Bronchial epithelial cell (primary cell): ENCODE results near the genes SLC36A3 and SLC36A1.

GRCh38 chr5:151058763-151059300, 22.0 kb downstream of the TNIP1 start:
- RRBS, 2 experiments: no CpG with 5 or more reads among the region's 8 CpGs

GRCh38 chr5:151075655-151076367, 5.0 kb downstream of the TNIP1 start:
- RRBS, 2 experiments: no CpG with 5 or more reads among the region's 6 CpGs

- RRBS, 2 experiments: no CpG with 5 or more reads among the region's 6 CpGs
Observed at GRCh38 chr5:151094898-151095261, 14.0 kb upstream of the TNIP1 start.

DNA sequence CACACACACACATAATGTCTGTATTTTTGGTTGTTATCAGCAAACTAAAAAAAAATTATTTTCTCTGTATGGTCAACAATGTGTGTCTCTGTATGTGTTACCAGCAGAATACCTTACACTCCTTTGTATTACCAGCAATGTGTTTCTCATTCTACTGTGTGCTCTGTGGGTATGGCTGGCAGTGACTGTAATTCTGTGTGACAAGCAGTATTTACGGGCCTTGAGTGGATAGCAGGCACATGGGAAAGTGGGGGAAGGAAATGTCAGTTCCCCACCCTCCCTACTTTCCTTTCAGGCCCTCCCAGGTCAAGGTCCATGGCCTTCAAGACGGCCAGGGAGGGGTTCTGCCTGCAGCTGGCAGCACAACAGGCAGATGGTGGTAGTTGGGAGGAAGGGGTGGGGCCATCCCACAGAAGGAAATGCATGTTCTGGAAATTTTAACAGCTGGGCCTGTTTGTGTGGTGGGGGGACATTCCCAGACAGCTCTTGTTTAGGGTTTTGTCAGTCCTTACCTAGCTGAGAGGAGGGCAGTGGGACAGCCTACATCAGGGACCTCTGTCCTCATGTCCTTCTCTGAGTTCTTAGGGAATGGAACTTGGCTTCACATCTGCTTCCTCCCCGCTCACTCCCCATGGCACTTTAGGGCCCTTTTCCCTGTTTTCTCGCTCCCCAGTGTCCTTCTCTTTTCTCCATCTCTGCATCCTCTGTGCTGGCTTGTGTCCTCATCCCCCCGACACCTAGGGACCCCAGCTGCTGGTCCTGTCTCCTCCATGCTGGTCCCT, 14.6 kb upstream of the TNIP1 start:
- RRBS, 2 experiments: no CpG with 5 or more reads among the region's 5 CpGs

DNA sequence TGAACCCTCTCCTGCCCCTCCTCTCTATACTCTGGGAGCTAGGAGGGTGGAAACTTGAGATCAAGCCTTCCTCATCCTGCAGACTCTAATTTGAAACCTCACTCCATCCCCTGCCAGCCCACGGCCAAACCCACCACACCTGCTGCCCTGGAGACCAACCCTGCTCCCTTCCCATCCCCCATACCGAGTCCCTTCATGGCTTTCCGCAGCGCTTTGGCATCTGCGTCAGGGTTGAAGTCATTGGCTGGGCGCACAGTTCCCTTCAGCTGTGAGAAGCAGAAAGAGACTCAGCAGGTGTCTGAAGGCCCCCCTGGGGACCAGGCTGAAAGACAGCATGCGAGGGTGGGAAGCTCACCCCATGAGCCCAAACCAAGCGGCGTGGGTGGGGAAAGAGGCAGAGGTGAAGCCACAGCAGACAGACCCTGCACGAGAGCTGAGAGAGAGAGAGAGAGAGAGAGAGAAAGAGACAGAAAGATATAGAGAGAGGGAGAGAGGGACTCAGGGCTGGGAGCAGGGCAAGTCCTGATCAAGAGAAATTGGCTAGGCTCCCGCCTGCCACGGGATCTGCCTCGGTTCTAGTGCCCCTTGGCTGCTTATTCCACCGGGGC, 33.4 kb downstream of the ANXA6 start:
- RRBS, 2 experiments: no CpG with 5 or more reads among the region's 14 CpGs

GRCh38 chr5:151174511-151175235, 17.1 kb upstream of the ANXA6 start:
- RRBS, 2 experiments: no CpG with 5 or more reads among the region's 18 CpGs

DNA sequence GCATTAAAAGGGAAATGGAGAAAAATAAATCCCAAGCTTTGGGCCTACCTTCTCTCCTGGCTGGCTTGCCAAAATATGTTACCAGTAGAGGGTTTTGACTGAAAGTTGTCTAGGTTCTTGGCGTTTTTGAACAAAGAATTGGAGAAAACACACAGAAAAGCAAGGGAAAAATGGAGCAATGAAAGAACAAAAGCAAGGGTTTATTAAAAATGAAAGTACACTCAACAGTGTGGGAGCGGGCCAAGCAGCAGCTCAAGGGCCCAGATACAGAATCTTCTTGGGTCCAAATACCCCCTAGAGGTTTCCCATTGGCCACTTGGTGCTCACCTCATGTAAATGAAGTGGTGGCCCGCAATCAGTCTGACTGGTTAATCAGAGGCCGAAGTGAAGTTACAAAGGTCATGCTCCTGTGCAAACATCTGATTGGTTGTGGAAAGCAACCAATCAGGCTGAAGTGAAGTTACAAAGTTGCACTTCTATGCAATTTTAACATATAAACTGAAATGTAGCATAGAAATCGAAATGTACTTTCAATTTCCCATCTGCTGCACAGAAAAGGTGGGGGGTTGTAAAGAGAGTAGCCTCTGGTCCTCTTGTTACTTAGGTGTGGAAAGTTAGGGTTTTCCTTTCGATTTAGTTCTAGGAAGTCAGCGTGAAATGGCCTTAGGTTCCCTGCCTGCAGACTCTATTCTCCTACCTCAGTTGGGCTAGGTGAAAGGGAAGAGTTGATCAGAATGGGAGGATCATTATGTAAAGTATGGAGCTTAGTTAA, 1.9 kb upstream of the GM2A start:
- RRBS, 2 experiments: no CpG with 5 or more reads among the region's 7 CpGs

GRCh38 chr5:151257525-151258376, 4.8 kb downstream of the GM2A start:
- RRBS, 2 experiments: 32% methylated on average over 2 of the region's 13 CpGs; no CpG with 5 or more reads in 1 of the 2 experiments

DNA sequence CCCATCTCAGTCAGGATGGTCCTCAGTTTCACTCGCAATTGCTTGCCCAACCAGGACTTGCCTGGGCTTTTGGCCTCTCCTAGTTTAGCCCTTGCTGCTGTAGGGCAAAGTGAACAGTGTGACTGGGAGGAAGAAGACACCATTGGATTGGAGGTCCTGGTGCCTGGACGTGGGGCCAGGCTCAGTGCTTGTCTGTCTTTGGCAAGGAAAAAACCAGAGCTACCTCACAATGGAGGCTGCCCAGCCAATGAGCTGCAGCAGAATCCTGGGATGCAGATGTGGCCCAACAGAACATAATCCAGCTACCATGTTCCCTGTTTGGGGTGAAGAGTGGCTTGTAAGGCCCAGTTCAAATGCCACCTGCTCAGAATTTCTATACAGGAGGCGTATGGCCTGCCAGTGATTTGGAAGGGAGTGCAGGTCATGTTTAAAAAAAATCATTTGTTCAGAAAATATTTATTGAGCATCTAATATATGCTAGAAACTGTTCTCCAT, at the start of gene SLC36A3:
TSS of gene SLC36A3 (minus strand) at position 183 of the 495 bp plus-strand sequence.
- RRBS, 2 experiments: no CpG with 5 or more reads among the region's 3 CpGs

DNA sequence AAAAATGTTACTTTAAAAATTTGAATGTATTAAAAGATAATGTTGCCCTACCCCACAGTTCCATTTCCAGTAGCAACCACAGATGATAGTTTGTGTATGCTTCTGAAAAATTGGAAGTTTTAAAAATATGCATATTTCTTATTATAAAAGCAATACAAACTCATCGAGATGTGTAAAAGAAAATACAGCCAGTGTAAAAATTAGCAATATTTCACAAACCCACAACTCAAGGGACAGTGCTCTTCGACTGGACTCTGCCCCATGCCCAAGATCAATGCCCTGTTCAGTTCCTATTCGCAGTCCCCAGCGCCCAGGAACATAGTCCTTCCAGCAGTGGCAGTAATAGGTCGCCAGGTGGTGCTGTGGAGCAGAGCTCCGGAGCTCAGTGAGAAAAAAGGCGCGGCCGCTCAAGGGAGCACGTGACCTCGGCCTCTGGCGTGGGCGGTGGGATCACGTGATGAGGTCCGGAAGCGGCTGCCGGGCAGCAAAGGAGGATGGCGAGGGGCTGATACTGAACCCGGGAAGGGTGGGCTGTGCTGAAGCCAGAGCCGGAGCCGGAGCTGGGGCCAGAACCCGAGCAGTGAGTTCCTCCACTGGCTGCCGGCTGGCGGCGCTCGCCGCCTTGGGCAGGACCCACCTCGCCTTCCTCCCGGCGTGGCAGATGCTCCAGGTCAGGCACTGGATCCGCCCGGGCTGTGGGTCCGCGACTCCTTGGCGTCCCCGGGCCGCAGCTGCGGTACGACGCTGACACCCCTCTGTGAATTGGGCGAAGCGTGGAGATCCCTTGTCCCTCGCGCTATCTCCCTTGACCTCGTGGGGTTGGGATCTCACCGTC, at the start of gene SLC36A1:
TSS of gene SLC36A1 (plus strand) at position 460 of the 835 bp plus-strand sequence.
- RRBS, 2 experiments: 1 to 2% methylated on average over 17 of the region's 46 CpGs

- RRBS, 2 experiments: no CpG with 5 or more reads among the region's 2 CpGs
Observed at GRCh38 chr5:151757470-151757852, 970 bp downstream of the ATOX1 start.

DNA sequence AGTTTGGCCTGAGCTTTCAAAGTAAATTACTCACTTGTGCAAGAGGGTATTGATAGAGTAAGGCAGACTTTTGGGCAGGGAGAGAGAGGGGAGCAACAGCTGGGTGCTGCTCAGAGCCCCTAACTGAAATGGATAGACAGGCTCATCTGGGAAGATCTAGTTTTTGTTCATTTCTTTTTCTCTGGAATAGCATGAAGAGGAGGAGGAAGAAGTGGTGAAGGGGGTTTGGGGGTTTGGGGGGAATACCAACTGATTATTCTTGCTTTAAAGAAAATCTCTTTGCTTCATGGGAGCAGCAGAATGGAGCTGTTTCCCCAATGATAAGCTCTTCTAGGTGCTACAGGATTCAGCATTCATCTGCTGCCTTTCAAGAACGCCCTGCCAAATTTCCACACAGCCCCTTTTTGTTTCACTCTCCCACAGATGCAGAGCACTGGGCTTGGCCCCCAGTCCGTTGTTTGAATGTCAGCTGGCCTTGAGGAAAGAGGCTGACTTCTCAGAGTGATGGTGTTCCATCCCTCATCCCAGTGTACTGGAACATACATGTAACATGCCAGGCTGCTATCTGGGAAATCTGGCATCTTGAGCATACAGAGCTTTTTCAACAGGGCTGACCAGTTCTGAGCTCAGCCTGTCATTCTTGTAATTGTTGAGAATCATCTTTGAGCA, 2.5 kb downstream of the GALNT10 start:
- RRBS, 2 experiments: no CpG with 5 or more reads among the region's 2 CpGs

- RRBS, 2 experiments: no CpG with 5 or more reads among the region's 10 CpGs
Observed at GRCh38 chr5:154385045-154385536, 60.7 kb upstream of the SAP30L start.

DNA sequence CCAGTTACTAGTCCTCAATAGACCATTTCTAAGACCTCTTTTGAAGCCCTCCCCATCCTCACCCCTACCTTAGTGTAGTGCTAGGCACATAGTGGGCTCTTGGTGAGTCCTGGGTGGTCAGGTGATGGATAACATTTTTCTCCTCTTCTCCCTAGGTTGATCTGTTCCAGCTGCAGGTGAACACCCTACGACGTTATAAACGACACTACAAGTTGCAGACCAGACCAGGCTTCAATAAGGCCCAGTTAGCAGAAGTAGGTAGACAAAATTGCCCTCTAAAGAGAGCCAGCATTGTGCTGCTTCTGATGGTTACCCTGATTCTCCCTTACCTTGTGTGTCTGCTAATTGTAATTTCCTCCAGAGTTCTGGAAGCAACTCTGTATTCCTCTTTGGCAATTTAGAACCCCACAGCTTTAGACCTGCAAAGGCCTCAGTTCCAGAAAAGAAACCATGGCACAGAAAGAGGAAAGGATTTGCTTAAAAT, 7.5 kb downstream of the SAP30L start:
- RRBS, 2 experiments: no CpG with 5 or more reads among the region's 3 CpGs

- RRBS, 2 experiments: 3% methylated on average over 23 of the region's 44 CpGs
Observed at GRCh38 chr5:154477514-154478009, 465 bp downstream of the HAND1 start.

GRCh38 chr5:154728709-154729321, 26.4 kb upstream of the LARP1 start:
- RRBS, 2 experiments: no CpG with 5 or more reads among the region's 5 CpGs

- RRBS, 2 experiments: 1 to 2% methylated on average over 23 of the region's 82 CpGs
Observed at GRCh38 chr5:154756706-154757603, 1.8 kb downstream of the LARP1 start.

DNA sequence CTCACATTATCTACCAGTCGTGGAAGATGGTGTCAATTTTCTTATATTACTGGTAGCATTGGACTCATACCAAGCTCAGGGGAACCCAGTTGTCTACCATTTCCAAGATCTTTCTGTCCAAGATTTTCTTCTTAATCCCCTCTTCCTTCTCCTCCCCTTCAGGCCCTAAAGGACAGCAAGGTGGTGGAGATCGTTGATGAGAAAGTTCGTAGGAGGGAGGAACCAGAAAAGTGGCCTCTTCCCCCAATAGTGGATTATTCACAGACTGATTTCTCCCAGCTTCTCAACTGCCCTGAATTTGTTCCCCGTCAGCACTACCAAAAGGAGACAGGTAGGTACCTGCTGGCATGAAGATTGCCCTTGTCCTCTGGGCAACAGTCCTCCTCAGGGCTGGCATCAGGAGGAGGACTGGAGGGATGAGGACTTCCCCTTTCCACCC, 44.3 kb downstream of the LARP1 start:
- RRBS, 2 experiments: no CpG with 5 or more reads among the region's 4 CpGs

DNA sequence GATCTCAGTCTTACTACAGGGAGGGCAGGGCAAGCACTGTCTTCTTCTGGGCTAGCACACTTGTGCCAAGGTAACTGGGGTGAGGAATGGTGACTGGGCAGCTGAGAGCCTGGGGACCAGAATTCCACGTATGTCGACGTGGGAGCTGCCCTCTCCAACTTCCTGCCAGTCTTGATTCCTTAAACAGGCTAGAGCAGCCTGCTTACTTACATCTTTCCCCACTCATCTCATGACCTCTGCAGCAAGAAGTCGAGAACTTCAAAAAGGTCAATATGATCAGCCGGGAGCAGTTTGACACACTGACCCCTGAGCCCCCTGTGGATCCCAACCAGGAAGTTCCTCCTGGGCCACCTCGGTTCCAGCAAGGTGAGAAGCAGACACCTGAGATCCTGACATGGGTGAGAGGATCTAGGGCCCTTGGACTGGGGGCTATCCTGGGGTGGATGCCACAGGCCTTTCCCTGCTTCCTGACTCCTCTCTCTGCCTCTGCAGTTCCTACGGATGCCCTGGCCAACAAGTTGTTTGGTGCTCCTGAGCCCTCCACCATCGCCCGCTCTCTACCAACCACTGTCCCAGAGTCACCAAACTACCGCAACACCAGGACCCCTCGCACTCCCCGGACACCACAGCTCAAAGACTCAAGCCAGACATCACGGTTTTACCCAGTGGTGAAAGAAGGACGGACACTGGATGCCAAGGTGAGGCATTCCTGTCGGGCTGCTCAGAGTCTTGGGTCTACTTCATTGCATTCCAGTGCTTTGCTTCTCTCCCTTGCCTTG, 47.2 kb downstream of the FAXDC2 start:
- RRBS, 2 experiments: no CpG with 5 or more reads among the region's 15 CpGs

- RRBS, 2 experiments: no CpG with 5 or more reads among the region's 16 CpGs
Observed at GRCh38 chr5:154819579-154820610, 30.5 kb downstream of the FAXDC2 start.